NCI-H460 (cell line): Measurements from ENCODE around the gene GYPC.

DNA sequence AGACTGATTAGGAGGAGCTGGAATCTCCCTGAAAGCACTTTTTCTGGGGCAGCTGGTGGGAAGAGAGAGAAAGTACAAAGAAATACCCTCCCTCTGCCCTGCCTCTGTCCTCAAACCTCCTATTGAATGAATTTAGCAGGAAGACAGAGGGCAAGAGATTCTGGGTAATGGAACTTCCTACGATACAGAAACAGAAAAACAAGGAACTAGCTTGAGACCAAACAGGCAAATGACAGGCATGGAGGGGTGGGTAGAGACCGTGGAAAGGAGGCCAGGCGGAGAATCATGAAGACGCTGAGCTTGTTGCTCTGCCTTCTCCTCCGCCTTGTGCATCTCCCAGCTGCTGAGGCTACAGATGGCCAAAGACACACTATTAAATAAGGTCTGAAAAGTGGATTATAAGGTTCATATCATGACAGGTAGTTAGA, 408.3 kb upstream of the GYPC start:
RAMPAGE:
- cytosol, long total RNA: no peak
- long total RNA: no peak
- nucleus, long total RNA: no peak

DNA sequence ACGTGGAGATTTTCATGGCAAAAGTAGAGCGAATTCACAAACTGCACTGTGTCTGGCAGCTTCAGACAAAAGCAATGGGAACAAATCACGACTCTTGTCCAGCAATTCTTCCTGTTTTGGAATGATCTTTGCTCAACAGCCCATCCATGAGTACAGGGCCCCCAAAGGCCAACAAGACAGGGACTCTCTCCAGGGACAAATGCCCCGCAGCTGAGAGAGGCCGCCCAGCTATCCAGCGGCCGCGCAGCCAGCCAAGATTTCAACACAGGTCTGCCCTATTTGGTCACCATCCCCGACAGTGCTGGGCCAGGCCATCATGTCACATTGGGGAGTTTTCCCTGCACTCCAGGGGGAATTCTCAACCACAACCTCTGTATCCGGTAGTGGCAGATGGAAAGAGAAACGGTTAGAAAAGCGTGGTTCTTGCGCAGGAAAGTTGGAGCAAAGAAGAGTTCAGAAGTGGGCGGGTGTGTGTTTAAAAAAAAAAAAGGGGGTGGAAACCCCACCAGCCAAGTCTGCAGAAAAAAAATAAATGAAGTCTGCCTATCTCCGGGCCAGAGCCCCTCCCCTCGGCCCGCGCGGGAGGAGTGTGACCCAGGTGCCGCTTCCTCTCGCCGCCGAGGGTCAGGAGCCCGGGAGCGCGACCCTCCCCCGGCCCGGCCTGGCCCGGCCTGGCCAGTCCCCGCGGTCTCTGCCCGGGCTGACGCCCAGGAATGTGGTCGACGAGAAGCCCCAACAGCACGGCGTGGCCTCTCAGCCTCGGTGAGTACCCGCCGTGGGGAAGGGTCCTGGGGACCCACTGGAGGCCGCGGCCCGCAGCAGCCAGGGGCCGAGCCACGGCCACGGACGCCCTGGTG, at the start of gene GYPC:
TSS of gene GYPC (plus strand) at position 608 of the 857 bp plus-strand sequence.
RAMPAGE:
- cytosol, long total RNA: no peak
- long total RNA: no peak
- nucleus, long total RNA: no peak

RAMPAGE:
- cytosol, long total RNA: no peak
- long total RNA: no peak
- nucleus, long total RNA: no peak
Measured at GRCh38 chr2:126688543-126688861, 32.5 kb downstream of the GYPC start.

RAMPAGE:
- cytosol, long total RNA: no peak
- long total RNA: no peak
- nucleus, long total RNA: no peak
Measured at GRCh38 chr2:126692234-126692833, 36.4 kb downstream of the GYPC start.

GRCh38 chr2:126972017-126972360, 73.3 kb downstream of the TEX51 start:
RAMPAGE:
- cytosol, long total RNA: no peak
- long total RNA: no peak
- nucleus, long total RNA: no peak

GRCh38 chr2:127003411-127003831, 103.5 kb downstream of the BIN1 start:
RAMPAGE:
- cytosol, long total RNA: no peak
- long total RNA: no peak
- nucleus, long total RNA: no peak

RAMPAGE:
- cytosol, long total RNA: no peak
- long total RNA: no peak
- nucleus, long total RNA: no peak
Measured at GRCh38 chr2:127050644-127051533, 56.1 kb downstream of the BIN1 start.

RAMPAGE:
- cytosol, long total RNA: no peak
- long total RNA: no peak
- nucleus, long total RNA: no peak
Measured at GRCh38 chr2:127053742-127054304, 53.1 kb downstream of the BIN1 start.

DNA sequence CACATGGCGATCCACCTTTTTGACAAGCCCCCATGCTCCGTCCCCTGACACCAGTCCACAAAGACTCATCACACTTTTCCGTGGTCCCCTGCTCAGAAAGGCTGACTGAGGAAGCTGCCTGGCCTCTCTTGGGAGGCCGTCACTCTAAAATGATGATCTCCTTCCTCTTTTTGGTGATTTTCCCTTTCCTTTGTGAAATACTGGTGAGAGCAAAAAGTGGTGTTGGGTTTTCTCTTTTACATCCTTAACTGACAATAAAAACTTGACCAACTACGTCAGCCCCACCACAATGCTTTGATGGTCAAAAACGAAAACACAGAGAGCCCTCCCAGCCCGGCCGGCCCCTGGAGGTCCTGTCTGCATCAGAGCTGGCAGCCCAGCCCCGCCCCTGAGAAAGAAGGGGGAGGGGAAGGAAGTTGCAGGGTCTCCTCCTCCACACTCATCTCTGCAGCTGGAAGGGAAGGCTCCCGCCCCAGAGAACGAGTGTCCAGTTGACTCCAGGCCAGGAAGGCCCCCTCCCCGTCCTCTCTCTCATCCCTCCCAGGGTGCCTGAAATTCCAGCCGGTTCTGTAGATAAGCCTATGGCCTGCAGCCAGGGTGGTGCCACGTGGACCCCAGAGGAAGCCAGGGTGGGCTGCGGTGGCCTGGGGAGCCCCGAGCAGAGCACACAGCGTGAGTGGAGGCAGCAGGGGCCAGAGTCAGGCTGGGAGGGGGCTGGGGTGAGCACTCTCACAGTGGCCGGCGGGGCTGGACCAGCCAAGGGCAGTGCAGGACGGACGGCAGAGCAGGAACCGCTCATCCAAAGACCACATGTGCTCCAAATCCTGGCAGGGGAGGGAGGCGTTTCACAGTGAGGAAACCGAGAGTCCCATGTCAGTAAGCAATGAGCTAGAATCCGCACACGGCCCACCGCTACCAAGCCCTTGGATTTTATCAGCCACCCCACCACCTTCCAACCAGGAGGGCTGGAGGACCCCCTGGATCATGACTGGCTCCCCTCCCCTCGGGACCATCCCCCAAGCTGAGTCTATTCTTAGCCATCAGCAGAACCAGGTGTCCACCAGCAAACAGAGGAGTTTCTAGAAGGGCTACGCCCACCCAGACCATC, 19.7 kb downstream of the BIN1 start:
RAMPAGE:
- cytosol, long total RNA: no peak
- long total RNA: no peak
- nucleus, long total RNA: no peak

DNA sequence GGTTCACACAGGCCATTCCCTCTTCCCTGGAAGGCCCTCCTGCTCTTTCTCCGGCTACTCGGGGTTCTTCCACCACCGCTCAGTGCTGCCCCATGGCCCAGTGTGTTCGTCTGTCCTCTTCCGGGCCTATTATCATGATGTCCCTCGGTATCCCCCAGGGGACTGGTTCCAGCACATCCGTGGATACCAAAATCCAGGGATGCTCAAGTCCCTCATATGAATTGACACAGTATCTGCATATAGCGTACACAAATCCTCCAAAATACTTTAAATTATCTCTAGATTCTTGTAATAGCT, 1.4 kb upstream of the BIN1 start:
RAMPAGE:
- cytosol, long total RNA: no peak
- long total RNA: no peak
- nucleus, long total RNA: no peak

RAMPAGE:
- cytosol, long total RNA: no peak
- long total RNA: no peak
- nucleus, long total RNA: no peak
Measured at GRCh38 chr2:127218629-127218994, 1.5 kb downstream of the CYP27C1 start.

DNA sequence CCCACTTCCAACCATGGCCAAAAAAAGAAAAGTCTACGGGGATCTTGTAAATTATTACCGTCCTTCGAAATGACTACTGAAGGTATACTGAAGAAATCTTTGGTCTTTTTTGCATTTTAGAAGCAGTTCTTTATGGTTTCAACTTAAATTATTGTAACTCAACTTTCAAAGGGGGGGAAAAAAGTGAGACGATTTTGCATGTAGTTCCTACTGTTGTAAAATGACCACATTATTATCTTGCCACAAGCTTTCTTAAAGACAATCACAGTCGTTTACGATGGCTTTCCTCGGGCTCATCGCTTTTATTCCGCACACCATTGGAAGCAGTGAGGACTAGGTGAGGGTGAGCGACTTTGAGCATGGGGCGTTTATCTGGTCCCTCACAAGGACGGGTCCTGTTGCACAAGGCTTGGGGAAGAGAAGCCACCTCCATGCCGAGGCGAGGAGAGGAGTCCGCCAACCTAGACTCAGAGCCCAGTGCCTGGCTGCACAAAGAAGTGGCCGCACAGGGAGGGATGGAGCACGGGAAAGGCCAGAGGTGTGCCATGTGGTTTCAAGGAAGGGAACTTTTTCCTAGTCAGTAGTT, 543 bp upstream of the CYP27C1 start:
RAMPAGE:
- cytosol, long total RNA: no peak
- long total RNA: no peak
- nucleus, long total RNA: no peak

DNA sequence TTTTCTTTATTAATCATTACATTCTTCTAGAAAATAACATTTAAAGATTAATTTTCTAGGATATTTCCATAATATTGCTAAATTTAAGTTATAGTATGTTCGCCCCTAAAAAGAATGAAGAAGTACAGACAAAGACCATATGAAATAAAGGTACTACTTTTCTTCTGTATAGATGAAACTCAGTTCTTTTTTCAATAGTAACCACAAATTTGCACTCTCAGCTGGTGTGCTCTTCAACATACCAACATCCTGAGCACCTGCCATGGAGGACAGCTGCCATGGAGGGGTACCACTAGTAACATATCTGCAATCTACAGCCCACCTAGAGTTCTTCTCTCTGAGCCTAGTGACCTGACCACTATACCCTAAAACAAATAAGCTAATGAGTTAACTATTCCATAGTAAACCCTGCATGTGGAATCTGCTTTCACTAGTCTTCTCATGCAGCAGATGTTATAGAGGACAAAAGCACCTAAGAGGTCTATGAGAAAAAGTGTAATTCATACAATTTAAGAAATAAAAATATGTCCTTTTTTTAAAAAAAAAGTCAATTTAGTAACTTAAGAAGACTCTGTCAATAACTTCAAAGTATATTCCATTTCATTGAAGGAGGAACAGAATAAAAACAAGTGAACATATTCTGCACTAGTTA, 36.9 kb upstream of the ERCC3 start:
RAMPAGE:
- cytosol, long total RNA: no peak
- long total RNA: no peak
- nucleus, long total RNA: no peak

RAMPAGE:
- cytosol, long total RNA: no peak
- long total RNA: no peak
- nucleus, long total RNA: no peak
Measured at GRCh38 chr2:127423434-127424070, 5.3 kb downstream of the PROC start.

DNA sequence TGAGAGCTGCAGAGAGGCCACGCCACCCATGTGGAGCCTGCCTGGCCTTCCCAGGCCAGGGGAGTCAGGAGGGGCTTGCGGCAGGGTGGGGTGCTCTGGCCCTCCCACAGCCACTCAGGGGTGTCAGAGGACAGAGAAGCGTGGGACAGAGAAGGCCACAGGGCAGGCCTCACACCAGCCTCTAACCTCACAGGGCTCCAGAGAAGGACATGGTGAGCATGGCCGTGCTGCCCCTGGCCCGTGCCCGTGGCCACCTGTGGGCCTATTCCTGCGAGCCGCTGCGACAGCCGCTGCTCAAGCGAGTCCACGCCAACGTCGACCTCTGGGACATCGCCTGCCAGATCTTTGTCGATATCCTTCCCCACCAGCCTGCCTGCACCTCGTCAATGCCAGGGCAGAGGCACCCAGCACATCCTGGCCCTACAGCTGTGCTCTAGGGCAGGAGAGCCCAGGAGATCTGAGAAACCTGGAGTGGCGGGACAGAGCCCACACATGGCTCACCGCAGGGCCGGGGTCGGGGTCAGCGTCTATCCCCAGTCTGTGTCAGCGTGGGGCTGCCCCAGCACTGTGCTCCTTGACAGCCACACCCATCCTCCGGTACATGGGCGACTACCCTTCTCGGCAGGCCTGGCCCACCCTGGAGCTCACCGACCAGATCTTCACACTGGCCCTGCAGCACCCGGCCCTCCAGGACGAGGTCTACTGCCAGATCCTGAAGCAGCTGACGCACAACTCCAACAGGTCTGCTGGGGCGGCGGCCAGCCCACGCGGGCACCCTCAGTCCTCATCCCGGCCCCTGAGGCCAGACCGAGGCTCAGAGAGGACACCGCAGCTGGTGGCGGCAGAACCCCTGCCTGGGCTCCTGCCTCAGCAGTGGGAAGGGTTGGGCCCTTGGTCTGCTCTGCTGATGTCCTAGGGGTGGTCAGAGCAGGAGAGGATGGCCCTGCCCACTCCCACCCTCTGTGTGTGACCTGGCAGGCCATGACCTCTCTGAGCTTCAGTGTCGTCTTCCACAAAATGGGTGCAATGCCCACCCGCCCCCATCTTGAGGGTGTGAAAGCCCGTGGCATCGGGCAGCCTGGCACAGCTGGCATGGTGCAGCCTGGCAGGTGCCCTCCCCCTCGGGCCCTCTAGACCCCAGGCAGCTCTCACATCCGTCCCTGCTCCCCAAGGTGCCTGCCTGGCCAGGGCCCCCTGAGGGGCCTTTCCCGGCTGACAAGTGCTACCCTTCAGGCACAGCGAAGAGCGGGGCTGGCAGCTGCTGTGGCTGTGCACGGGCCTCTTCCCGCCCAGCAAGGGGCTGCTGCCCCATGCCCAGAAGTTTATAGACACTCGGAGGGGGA, 14.5 kb upstream of the GPR17 start:
RAMPAGE:
- cytosol, long total RNA: no peak
- long total RNA: no peak
- nucleus, long total RNA: no peak

DNA sequence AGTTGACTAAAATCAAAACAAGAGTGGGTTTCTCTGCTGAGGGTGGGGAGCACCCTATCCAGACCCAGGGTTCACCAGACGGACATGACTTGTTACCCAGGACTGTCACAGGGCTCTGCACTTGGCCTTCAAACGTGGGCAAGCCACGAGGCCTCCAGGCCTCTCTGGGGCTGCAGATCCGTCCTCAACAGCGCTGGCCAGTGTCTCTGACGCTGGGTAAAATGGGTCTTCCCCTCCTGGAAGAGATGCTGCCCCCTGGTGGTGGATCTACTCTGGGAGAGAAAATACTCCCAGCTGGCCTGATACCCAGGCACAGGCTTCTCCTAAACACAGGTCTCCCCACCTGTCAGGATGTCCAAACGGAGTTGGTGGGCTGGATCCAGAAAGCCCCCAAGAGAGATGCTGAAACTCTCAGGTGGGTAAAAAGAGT, 3.7 kb downstream of the GPR17 start:
RAMPAGE:
- cytosol, long total RNA: no peak
- long total RNA: no peak
- nucleus, long total RNA: no peak

DNA sequence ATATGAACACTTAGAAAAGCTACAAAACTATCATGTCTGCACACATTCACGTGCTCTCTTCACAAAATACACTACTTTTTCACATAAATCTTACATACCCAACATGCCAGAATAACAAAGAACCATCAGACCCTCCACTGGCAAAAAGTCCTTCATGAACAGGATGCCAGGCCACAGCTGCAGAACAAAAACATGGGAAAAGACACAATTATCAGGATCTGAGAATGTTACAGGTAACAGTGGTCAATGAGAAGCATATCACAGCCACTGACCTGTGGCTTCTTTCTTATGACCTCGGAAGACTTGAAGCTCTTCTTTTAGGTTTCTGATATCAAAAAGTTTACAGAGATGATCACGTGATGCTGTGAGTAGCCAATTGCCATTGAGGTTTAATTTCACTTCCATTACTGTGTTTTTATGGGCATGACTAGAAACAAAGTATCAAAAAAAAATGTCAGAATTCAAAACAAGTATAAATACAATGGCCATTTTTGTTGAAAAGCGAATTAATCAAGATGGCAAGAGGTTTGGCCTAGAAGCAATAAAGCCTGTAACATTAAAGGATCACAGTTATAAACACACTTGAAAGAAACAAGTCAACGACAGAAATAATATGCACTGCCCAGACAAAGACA, 23.6 kb downstream of the SFT2D3 start:
RAMPAGE:
- cytosol, long total RNA: no peak
- long total RNA: no peak
- nucleus, long total RNA: no peak

DNA sequence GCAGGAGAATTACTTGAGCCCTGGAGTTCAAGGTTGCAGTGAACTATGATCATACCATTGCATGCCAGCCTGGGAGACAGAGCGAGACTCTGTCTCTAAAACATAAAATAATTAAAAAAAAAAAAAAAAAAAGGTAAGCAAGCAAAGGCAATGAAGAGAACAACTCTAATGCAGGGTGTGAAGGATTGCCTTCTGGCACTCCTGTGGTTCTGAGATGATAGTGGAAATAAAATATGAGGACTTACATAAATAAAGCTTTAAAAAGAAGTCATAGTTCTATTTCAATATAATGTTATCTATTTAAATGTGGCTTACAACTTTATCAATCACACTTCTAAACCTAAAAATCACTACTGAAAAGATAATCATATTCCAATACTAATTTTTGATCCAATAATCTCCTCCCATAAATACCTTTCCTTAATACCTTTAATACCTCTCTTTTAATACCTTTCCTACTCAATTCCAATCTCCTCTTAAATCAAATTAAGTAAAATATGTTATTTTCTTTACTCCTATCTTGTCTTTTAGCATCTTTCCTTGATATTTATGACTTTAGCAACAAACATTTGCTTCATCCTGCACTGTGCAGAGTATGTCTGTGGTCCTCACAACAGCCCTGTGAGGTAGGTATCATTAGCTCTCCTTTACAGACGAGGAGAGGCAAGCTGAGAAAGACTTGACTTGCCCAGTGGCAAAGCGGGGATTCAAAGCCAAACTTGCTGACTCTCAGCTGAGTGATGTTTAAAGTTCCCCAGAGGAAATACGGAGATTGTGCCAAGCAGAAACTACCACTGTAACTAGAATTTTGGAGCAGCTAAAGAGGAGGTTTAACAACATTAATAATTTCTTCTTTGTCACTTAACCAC, 44.9 kb downstream of the SFT2D3 start:
RAMPAGE:
- cytosol, long total RNA: no peak
- long total RNA: no peak
- nucleus, long total RNA: no peak

DNA sequence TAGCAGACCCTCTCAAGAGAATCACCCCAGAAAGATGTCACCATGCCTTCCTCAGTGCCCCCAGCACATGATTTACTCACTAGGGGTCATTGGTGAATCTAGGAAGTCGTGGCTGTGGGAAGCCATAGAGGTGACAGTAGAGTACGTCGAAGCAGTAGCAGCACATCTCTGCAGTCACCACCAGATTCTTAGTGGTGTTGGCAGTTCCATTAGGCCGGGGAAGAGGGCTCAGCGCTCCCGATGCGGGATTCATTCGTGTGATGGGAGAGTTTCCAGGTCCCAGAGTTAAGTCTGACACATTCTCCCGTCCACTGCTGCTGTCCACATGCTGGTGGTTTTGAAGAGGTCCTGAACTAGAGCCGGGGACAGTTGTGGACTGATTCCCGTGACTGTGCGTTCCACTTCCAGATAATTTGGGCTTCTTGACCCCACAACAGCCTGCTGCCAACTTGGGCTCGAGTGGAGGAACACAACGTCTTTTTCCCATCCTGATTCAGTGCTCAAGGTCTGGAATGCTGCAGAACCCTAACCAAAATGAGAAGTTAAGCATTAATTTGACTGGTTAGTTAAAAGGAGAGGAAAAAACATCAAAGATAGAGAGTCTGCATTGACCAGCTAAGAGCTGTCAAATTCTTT, 11.9 kb downstream of the AMMECR1L start:
RAMPAGE:
- cytosol, long total RNA: no peak
- long total RNA: no peak
- nucleus, long total RNA: no peak

RAMPAGE:
- cytosol, long total RNA: no peak
- long total RNA: no peak
- nucleus, long total RNA: no peak
Measured at GRCh38 chr2:128012702-128013135, 15.1 kb downstream of the SAP130 start.